AG10803 (cell line): ENCODE data around the gene RBM33.

DNA sequence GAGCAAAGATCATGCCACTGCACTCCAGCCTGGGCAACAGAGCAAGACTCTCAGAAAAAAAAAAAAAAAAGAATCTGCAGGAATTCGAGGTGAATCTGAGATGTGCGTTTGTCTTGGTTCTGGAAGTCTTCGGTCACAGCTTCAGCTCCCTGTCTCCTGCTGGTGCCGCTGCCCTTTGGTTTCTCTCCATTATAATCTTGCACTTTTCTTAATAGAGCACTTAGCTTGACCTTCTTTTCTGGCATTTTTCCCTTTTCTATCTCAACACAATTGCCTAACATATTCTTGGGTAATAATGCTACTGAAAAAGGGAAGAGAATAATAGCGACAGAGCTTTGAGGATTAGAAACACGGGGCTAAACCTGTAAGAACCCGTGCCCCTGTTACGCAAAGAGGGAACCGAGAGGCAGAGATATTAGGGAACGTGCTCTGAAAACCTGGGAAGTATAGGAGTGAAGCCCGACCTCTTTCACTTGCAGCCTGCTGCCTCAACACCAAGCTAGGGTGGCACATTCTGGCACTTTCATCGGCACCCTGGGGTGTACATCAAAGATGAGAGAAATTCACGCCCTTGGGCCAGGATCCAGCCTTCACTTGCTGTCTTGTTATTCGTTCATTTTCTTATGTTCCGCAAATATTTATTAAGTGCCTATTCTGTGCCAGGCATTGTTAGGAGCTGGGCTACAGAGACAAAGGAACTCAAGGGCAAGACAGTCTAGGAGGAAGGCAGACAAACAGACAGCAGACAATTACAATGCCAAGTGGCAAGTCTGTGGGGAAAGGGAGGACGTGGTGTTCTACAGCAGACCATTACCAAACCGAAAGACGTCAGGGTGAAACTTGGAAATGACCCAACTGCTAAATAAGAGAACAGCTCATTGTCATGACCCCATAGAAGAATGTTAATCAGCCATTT lies 33.0 kb upstream of the GALNTL5 start:
- RRBS, result no CpG with 5 or more reads among the region's 18 CpGs

DNA sequence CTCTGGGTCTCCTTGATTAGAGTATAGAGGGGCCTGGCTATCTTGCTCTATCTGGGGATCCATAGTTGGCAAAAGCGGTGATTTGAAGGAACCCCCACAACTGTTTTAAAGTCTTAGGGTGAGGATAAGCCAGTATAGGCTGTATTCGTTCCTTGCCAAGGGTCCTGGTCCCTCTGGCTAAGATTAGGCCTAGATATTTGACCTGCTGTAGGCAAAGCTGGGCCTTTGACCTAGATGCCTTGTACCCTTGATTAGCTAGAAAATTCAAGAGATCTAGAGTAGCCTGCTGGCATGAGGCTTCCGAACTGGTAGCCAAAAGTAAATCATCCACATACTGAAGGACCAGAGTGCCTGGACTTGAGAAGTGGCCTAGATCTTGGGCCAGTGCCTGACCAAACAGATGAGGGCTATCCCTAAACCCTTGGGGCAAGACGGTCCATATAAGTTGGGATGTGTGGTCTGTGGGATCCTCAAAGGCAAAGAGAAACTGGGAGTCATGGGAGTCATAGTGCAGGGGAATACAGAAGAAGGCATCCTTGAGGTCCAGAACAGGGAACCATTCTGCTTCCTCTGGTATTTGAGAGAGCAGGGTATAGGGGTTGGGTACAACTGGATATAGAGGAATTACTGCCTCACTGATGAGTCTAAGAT lies 6.5 kb downstream of the GALNT11 start:
- RRBS, result no CpG with 5 or more reads among the region's 4 CpGs

- RRBS, result no CpG with 5 or more reads among the region's 4 CpGs
Measured at GRCh38 chr7:152335787-152336648, 99.8 kb downstream of the KMT2C start.

- RRBS, result no CpG with 5 or more reads among the region's 2 CpGs
Measured at GRCh38 chr7:152412602-152413166, 23.1 kb downstream of the KMT2C start.

- RRBS, result 2% methylated on average over 12 of the region's 32 CpGs
Measured at GRCh38 chr7:152675373-152676046, 431 bp downstream of the XRCC2 start.

DNA sequence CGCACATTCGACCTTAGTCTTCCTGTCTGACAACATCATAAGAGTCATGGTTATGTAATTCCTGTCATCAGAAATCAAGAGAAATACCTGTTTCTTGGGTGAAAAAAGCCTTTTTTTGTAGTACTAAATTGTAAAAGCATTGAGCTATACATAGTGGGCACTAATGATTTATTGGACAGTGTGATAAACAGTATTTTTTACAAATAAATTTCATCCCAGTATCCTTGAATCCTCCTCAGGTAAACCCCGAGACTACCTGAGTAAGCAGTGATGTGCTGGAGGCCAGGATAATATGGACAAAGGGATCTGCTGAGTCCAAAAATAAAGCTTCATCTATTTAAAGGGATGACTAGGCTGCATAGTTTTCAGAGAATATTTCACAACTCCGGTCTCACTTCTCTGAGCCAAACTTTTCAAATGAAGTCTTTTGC lies 2.4 kb downstream of the ACTR3B start:
- RRBS, result no CpG with 5 or more reads among the region's 4 CpGs

- RRBS, result no CpG with 5 or more reads among the region's 4 CpGs
Measured at GRCh38 chr7:152933061-152933473, 173.5 kb downstream of the ACTR3B start.

- RRBS, result no CpG with 5 or more reads among the region's 7 CpGs
Measured at GRCh38 chr7:152990147-152990349, 230.5 kb downstream of the ACTR3B start.

GRCh38 chr7:153043029-153043330 lies 283.4 kb downstream of the ACTR3B start:
- RRBS, result no CpG with 5 or more reads among the region's 2 CpGs

DNA sequence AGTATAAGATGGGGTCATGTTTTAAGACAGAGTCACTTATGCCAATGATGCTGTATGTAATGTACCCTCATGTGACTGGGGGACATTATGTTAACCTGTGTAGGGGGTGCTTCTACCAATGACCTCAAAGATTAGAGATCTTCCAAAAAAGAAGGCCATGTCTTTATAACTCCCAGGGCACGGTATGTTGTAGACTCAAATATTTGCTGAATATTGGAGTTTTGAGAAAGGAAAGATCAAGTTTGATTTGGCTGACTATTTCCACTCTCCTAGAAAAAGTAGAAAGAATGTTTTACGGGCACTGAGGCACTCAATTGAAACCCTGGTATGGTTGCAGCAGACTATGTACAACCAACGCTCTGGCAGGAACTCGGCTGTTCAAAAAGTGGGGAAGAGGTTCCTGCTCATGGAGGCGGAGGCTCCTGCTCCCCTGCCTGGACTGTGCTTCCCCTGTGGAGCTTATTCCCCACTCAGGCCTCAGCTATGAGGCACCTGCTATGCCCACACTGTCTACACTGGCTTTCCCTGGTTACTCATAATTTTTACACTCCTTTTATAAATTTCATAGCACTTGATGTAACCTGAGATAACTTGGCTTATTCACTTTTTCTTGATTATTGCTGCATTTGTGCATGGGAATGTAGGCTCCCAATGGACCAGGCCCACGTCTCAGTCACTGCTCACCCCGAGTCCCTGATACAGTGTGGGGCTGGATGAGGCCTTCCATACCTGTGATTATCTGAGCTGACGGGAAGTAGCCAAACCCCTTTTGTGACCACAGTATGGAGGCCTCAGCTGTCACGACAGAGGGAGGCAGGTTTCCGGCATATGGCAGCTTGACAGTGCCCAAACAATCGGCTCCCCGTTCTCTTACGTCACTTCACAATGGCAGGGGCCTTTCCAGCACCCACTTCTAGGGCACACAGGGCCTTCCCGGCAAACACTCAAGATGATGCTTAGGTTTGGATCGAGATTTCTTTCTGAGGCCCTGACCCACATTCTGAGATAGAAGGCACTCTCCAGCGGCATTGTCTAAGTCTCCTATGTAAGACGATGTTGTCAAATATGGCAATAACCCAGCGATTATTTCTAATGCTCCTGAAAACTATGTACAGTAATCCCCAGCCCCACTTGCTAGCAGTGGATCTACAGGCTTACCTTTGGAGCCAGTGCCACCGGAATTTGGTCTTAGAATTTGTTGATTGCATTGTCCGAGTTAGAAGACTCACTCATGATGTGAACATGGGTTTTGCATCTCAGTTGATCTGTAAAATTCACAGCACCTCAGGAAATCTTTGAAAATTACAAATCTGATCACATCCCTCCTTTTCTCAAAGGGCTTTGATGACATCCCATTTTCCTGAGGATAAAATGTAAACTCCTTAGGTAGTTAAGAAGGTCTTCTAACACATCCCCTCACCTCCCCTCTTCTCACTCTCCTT lies 645.3 kb downstream of the ACTR3B start:
- RRBS, result 45% methylated on average over 3 of the region's 20 CpGs

- RRBS, result no CpG with 5 or more reads among the region's 8 CpGs
Measured at GRCh38 chr7:153433262-153433639, 618.9 kb upstream of the DPP6 start.

GRCh38 chr7:153523788-153524588 lies 528.2 kb upstream of the DPP6 start:
- RRBS, result no CpG with 5 or more reads among the region's 17 CpGs

DNA sequence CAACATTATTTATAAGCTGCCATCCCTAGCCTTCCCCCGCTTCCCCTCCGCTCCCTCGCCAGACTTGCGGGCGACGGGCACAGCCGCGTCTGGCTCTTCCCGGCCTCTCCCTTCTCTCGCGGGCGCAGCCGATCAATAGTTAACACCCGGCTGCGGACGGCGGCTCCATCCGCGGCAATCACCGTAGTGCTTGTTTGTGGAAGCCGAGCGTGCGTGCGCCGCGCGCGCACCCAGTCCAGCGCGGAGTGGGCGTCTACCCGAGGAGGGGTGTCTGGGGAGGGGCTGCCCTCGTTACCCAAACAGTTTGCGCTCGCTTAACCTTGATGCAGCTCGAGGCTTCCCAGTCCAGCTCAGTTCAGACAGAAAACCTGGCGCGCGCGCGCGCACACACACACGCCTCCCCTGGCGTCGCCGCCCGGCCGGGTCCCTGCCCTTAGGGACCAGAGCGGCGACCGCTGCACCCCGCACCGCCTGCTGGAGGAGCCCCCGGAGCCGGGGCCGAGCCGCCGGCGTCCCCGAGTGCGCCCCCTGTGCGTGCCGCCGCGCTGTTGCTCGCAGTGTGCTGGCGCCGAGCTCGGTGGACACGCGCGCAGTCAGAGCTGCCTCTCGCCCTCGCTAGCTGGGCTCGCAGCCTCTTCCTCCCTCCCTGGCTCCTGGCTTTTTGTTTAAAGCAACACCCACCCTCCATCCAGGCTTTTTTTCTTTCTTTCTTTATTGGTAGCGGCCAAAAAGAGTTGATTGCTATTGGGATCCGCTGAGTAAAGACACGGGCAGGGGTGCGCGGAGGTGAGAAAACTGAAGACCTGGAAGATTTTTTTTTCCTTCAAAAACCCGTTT lies 165.2 kb upstream of the DPP6 start:
- RRBS, result 1% methylated on average over 12 of the region's 81 CpGs

- RRBS, result no CpG with 5 or more reads among the region's 7 CpGs
Measured at GRCh38 chr7:155244126-155244483, 53.6 kb upstream of the INSIG1 start.

DNA sequence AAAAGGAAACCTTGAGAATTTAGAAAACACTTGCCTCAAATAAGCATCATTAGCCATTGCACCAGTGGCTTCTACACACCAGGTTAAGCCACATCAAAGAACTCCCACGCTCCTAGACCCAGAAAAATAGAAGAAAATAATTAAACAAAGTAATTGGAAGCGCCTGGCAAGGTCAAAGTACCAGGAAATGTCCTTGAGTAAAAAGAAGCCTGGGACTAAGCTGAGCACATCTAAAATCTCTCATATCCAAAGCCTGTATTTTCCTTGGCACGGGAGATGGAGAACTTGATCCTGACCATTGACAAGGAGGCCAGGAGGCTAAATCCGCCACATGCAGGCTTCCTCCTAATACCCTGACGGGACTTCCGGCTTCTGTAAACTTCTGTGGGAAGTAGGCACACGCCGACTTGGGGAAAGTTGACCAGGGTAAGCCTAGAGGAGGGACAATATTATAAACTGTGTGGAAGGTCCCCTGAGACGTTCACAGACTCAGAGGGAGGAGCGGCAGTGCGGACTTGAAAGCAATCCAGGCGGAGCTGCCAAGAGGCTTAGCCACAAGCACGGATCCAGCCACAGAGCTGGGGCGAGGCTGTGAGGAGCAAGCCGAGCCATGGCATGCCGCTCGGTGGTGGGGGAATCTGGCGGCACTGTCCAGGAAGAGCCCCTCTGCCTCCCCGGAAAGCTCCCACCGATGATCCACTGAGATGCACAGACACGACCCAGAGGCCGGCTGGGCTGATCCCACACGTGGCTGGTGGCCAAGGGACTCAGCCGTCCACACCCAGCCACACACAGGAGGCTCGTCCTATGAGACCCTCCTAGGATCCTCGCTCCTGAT lies 40.2 kb upstream of the INSIG1 start:
- RRBS, result no CpG with 5 or more reads among the region's 26 CpGs

DNA sequence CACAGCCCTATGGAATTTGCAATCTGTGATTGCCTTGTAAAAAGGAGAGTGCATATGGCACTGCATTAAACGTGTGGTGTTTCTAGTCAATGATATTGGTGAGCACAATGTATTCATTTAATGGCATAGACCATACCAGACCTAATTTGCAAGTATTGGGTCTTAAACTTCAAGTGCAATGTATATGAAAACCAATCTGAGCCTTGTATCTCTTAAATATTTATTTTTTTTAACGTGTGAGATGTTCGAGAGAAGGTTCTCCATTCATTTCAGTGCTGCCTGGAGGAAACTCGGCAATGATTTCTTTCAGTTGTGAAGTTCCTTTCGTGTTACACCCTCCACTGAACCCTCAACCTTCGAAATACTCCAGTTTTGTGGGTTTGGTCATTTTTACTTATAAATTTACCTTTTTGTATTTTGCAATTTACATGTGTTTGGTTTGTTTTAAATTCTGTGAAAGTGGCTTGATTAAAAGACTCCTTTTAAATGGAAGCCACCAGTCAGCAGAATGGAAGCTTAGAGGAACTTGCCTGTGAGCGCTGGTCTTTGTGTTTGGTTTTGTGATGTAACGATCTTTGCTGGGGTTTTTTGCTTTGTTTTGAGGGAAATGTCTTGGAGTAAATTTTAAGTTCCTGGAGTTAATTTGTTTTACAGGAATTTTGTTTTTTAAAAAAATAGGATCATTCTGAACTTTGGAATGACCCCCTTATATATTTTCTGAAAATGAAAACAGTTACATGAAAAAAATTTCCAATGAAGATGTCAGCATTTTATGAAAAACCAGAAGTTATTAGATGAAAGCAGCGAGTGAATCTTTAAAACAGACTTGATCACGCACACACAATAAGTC lies 11.7 kb downstream of the INSIG1 start:
- RRBS, result no CpG with 5 or more reads among the region's 10 CpGs

DNA sequence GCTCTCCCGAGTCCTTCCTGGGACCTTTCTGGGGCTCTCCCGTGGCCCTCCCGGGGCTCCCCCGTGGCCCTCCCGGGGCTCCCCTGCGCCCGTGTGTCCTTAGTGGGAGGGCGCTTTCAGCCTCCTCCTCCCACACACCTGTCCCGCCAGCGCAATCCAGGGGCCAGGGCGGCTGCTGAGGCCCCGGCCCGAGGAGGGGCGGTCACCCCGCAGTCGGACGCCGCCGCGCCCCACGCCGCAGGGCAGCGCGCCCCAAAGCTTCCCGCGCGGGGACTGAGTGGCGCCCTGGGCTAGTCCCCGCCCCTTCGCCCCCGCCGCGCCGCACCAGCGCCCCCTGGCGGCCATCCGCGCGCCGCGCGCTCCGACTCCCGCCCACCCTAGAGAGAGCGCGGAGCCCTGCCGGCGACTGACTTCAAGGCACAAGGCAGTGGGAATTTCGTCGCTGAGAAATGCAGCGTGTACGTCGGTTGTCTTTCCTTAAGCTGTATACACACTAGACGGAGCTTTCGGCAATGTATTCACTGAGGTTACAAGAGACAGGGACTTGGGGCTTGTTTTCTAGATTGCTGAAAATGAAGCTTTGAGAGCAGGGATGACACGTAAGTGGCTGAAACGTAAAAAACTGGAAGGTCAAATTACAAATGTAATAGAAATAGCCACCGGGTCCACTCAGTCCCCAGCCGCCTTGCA lies 47.2 kb downstream of the INSIG1 start:
- RRBS, result 2% methylated on average over 8 of the region's 59 CpGs

- RRBS, result 6% methylated on average over 3 of the region's 64 CpGs
Measured at GRCh38 chr7:155381768-155382446, 76.0 kb upstream of the EN2 start.

- RRBS, result no CpG with 5 or more reads among the region's 16 CpGs
Measured at GRCh38 chr7:155546995-155547599, 738 bp upstream of the CNPY1 start.

- RRBS, result 1% methylated on average over 78 of the region's 113 CpGs
Measured at GRCh38 chr7:155643864-155644981, at the start of gene RBM33. Gene RBM33 (plus strand): TSS chr7:155644661.